ENCODE results near the genes TNS2 and HOXC12.

- RRBS: no CpG with 5 or more reads among the region's 11 CpGs
These were observed 1.2 kb upstream of the TNS2 start for GRCh38 chr12:53048467-53049344.

DNA sequence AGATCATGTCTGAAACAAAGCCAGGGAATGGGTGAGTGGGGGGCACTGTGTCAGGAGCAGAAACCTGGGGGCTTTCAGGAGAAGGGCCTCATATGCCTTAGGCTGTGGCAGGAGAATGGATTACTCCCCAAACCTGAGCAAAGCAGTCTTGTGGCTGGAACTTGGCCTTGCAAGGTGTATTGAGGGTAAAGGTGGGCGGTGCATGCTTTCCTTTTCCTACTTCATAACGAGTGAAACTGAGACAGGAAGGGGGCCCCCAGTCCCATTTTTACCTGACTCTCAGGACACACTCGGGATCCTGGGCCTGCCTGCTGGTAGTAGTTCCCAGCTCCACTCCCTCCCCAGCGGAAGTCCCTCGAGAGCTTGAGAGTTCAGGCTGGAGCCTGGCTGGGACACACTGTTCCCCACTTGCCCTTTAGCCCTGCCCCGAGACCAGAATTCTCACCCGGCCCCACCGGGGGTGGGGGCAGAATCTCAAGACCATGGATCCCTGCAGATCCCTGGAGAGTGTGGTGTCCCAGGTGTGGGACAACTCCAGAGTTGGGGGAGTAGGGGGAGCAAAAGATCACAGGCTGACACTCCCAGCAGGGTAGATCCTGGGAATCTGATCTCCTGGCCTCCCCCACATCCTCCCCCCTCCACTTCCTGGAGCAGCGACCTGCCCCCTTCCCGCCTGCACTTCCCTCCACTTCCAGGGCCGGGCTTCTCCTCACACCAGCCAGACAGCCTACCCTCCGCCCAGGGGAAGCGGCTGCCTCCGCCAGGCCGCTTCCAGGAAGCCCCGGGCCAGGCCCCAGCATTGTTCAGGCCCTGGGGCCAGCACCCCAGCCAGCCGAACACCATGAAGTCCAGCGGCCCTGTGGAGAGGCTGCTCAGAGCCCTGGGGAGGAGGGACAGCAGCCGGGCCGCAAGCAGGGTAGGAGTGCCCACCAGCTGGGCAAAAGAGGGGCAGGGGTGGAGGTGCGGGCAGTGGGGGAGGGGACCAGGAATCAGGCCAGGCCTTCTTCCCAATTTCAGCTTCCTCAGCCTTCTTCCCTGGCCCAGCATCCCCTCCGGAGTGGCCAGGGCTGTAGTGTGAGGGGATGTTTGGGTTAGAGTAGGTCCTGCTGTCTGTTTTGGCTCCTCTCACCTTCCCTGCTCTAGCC lies at the start of gene TNS2:
TSS of gene TNS2 (plus strand) at position 721 of the 1,145 bp plus-strand sequence.
- RRBS: 2% methylated on average over 5 of the region's 22 CpGs

GRCh38 chr12:53063628-53064759 lies 14.1 kb downstream of the TNS2 start:
- RRBS: no CpG with 5 or more reads among the region's 19 CpGs

DNA sequence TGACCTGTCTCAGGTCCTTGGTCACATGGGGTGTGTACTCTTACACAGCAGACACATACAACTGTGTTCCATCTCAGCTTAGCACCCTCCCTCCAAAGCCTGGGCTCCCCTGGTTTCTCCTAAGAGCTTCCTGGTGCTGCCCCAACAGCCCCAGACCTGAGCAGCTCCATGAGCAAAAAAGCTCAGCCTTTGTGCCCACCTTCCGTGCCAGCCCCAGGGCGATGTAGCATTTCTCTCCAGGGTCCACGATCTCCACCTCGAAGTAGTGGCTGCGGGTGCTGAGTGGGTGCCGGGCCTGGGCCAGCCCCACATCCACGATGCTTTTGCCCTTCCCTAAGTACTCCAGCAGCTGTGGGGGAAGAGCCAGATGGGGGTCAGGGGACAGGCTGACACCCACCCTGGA lies 11.2 kb downstream of the SPRYD3 start:
- RRBS: no CpG with 5 or more reads among the region's 7 CpGs

GRCh38 chr12:53078620-53079261 lies 449 bp downstream of the SPRYD3 start:
- RRBS: 2% methylated on average over 3 of the region's 24 CpGs

GRCh38 chr12:53093900-53094441 lies 3.5 kb upstream of the IGFBP6 start:
- RRBS: no CpG with 5 or more reads among the region's 6 CpGs

DNA sequence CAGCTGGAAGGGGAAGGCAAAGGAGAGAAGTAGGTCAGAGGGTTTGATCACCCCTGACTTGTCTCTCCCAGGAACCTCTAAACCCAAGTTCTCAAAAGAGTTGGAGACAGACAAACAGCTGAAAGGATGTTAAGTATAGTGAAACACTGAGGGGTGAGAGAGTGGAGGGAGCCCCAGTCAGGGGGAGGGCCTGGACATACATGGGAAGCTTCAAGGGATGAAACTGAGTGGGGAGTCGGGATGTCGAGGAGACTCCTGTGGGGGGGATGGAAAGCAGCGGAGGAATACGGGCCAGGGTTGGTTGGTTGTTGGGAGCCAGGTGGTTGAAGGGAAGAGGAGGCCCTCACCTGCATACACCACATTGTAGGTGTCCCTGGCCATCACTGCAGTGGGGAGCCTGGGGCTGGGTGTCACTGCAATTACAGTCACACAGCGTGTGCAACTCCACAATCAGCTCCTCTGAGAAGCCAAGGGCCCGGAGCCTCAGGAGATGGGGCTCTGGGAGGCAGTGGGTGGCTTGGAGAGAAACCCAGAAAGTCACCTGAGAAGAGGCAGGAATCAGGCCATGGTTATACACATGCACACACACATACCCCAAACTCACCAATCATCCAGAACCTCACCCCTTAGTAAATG lies 12.8 kb upstream of the CSAD start:
- RRBS: no CpG with 5 or more reads among the region's 6 CpGs

GRCh38 chr12:53220102-53220565 lies 11.9 kb downstream of the RARG start:
- RRBS: 1% methylated on average over 4 of the region's 31 CpGs

DNA sequence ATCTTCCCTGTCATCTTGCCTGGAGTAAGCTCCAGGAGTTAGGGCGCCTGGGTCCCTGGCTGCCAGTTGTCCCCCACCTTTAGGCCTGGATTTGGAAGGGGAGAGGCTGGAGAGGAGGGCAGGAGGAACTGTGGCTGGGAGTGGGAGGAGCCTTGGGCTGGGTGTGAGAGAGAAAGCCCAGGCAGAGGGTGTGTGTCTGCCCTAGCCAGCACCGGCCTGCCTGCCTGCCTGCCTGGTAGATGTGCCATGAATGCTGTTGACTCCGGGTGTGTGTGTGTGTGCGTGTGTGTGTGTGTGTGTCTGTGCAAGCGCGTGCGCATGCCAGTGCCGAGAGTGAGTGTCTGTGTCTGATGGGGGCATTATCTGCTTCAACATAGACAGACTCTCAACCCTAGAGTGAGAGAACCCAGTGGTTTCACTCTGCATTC lies 846 bp upstream of the RARG start:
- RRBS: 7% methylated on average over 1 of the region's 8 CpGs

DNA sequence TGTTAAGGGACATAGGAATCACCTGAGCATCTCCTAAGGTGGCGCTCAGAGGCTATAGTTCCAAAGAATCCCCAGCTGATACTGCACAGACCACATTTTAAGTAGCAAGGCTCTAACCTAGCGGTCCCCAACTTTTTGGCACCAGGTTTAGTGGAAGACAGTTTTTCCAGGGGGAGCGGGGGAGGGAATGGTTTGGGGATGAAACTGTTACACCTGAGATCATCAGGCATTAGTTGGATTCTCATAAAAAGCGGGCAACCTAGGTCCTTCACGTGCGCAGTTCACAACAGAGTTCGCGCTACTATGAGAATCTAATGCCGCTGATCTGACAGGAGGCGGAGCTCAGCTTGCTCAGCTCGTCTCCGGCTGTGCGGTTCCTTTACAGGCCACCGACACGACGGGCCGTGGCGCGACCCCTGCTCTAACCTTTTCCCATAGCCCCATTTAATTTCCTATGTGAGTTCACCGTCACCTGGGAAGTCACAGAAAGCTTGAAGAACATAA lies 2.6 kb upstream of the AAAS start:
- RRBS: no CpG with 5 or more reads among the region's 20 CpGs

GRCh38 chr12:53412319-53412963 lies 11.2 kb upstream of the AMHR2 start:
- RRBS: no CpG with 5 or more reads among the region's 3 CpGs

GRCh38 chr12:53453918-53455174 lies 2.4 kb downstream of the PCBP2 start:
- RRBS: 0% methylated on average over 1 of the region's 9 CpGs

DNA sequence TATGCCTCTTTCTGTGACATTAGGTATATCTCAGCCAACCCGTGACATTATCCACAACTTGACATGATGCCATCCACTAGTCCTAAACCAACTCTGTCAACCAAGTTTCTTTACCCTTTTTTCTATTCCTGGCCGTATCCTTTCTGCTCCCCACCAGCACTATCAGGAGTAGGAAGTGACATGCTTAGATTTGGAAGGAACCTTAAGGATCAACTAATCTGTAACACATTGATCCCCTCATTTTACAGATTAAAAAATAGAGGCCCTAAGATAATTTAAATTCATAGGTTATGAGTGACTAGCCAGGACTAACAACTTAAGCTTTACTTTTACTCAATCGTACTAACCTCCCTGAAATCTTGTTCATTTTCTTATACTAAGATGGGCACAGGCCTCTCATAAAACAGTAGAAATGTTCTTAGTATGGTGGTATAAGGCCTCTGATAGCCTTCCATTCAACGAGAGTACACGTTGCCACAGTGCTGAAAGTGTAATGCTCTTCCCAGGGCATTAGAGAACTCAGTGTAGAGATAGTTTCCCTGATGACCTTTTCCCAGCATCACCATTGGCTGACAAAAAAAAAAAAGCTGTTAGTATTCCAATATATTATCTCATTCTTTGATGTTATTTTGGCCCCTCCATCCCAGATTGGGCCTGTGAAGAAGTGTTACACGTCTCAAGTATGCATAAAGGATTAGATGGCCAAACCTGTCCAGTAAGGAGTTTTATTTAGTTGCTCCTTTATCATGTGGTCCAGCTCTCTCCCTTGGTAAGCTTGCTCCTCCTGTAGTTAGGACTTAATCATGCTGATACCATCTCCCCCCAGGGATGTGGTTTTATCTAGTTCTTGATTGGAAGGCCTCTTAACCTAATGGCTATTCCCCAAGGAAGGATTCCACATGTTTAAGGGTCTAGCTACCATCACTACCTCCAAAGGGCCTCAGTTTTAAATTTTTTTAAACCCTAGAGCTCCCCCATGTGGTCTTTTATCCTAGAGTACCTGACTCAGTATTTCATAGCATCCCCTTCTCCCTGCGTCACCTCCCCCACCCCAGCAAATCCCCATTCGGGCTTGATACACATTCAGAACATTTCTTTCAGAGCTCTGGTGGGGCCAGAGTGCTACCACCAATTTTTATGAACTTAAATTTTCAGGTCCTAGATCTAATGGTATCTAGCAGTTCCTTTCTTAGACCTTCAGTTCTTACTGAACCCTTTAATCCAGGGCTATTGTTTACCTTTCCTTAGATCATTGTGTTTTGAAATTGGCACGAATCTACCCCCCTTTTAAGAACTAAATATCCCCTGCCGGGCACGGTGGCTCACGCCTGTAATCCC lies 22.7 kb downstream of the MAP3K12 start:
- RRBS: no CpG with 5 or more reads among the region's 12 CpGs

GRCh38 chr12:53482122-53483221 lies 16.8 kb downstream of the MAP3K12 start:
- RRBS: no CpG with 5 or more reads among the region's 25 CpGs

DNA sequence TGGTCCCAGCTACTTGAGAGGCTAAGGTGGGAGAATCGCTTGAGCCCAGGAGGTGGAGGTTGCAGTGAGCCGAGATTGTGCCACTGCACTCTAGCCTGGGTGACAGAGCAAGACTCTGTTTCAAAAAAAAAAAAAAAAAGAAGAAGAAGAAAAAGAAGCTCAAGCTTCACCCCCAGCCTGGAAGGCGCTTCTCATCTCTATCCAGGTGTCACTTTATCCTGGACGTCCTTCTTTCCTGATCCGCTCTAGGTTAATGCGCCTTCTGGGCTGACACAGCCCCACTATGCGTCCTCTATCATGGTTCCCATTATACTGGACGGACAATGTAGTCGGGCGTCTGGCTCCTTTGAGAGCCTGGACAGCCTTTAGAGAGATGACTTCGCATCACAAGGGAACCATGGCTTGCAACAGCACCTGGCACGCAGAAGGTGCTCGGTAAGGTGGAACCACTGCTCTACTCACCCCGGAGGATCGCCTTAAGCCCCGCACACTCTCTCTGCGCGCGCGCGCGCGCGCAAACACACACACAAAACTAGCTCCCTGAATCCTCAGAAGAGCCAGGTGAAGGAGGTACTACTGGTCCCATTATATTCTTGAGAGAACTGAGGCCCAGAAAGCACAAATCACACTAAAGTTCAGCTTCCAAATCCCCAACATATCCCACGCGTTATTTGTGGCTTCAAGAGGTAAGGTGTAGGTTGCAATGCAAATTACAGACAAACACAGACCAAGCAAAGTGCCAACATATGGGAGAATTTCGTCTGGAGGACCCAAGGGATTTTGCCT lies 7.1 kb downstream of the MAP3K12 start:
- RRBS: no CpG with 5 or more reads among the region's 27 CpGs

GRCh38 chr12:53601367-53602030 lies 24.7 kb downstream of the ATF7 start:
- RRBS: no CpG with 5 or more reads among the region's 11 CpGs

DNA sequence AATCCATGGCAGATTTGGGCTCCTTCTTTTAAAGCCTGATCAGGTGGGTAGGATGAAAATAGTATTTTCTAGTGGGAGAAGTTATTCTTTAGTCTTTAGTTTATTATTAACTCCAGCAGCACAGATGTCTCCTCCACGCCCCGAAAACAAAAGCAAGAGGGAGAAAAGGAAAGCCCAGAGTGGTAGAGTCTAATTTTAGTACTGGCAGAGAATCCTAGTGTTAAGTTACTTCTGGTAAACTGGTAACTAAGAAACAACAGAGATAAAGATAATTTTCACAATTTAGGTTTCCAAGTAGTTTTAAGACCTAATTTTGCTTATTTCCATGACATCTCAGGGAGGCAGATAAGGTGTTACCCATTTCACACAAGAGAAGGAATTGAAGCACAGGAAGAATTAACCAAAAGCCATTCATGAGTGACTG lies 16.3 kb downstream of the ATP5MC2 start:
- RRBS: no CpG with 5 or more reads among the region's 2 CpGs

DNA sequence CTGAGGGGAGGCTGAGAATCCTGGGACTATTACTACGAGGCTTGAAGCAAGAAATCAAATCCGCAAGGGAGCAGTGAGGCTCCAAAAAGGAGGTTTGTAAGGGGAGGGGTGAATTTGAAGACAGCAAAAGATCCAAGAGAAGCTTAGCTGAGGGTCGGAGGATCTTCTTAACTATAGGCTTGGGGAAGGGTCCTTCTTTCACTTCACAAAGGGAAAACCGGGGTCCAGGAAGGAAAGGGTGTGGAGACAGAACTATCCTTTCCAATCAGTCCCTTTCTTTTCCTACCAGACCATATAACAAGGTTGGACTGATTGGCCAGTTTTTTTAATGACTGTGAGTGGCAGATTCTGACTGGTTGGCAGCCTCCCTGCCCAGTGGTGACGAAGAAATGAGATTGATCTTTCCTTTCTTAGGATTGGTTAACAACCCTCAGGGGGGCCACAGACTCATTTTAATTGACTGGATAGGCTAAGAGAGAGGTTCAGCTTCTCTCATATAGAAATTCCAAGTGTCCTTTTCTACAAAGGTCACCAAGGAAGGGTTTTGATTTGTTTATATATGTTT lies 2.8 kb upstream of the ATP5MC2 start:
- RRBS: no CpG with 5 or more reads among the region's 5 CpGs

- RRBS: no CpG with 5 or more reads among the region's 6 CpGs
These were observed 26.8 kb upstream of the CALCOCO1 start for GRCh38 chr12:53754062-53754523.

DNA sequence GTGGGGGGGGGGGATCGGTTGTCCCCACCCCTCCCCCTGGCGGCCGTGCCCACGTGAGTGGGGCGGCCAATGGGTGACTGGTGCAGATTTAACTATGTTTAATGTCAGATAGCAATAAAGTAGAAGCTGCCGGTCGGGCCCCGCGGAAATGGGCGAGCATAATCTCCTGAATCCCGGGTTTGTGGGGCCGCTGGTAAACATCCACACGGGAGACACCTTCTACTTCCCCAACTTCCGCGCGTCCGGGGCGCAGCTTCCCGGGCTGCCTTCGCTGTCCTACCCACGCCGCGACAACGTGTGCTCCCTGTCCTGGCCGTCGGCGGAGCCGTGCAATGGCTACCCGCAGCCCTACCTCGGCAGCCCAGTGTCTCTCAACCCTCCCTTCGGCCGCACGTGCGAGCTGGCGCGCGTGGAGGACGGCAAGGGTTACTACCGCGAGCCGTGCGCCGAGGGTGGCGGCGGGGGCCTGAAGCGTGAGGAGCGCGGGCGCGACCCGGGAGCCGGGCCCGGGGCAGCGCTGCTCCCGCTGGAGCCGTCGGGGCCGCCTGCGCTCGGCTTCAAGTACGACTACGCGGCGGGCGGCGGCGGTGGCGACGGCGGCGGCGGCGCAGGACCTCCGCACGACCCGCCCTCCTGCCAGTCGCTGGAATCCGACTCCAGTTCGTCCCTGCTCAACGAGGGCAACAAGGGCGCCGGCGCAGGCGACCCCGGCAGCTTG lies at the start of gene HOXC12:
TSS of gene HOXC12 (plus strand) at position 122 of the 718 bp plus-strand sequence.
- RRBS: 8% methylated on average over 7 of the region's 85 CpGs

Measured in retinal pigment epithelial cell (primary cell).